HepG2 (cell line): ENCODE measurements around a stretch of chr5.

GRCh38 chr5:96245327-96246081 lies 187.5 kb downstream of the PCSK1 start:
- RRBS, 2 experiments, result no CpG with 5 or more reads among the region's 3 CpGs
CAGE:
- cytosol, long polyA minus RNA, result no peak
- cytosol, long polyA plus RNA, result no peak
- long polyA plus RNA, result no peak
- nucleus, long polyA minus RNA, result no peak
- nucleus, long polyA plus RNA, result no peak

DNA sequence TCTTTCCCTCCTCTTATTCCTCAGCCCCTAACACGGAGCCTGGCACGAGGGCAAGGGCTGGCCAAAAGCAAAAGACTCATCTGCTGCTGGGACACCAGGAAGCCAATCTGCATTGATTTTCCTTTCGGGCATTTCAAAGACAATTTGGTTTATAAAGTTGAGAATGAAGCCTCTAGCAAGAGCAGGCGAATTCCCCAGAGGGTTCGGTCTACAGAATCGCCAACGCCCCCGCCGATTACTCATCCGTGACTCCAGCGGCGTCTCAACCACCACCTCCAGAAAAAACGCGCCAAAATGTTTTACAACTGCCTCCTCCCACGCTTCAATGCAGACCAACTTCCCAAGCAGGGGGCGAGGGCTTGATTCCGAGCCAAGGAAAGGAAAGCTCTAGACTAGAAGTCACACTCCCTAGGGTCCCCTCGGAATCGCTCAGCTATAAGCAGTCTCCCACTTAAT lies 1.5 kb downstream of the PCSK1 start:
- RRBS, 2 experiments, result no CpG with 5 or more reads among the region's 19 CpGs
CAGE:
- cytosol, long polyA minus RNA, result no peak
- cytosol, long polyA plus RNA, result no peak
- long polyA plus RNA, result no peak
- nucleus, long polyA minus RNA, result no peak
- nucleus, long polyA plus RNA, result no peak

GRCh38 chr5:96614178-96614868 lies 47.9 kb upstream of the CAST start:
- RRBS, 2 experiments, result no CpG with 5 or more reads among the region's 6 CpGs
CAGE:
- cytosol, long polyA minus RNA, result no peak
- cytosol, long polyA plus RNA, result no peak
- long polyA plus RNA, result no peak
- nucleus, long polyA minus RNA, result no peak
- nucleus, long polyA plus RNA, result no peak

DNA sequence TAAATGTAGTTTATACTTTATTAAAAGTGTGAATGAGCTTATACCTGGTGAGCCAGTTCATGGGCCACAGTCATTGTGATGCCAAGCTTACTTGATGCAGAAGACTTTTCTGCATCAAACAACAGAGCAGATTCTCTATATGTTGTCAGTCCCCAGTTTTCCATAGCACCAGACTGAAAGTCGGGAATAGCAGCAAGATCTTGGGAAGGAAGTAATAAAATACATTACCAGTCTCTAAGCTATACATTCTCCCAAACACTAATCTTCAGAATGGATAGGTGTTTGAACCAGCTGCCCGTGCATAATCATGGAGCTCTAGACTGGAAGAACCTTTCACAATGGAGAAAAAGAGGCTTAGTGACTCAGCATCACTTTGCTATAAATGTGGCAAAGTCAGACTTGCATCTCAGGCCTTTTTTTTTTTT lies 14.0 kb downstream of the ERAP1 start:
- RRBS, 2 experiments, result no CpG with 5 or more reads among the region's 2 CpGs
CAGE:
- cytosol, long polyA minus RNA, result no peak
- cytosol, long polyA plus RNA, result no peak
- long polyA plus RNA, result no peak
- nucleus, long polyA minus RNA, result no peak
- nucleus, long polyA plus RNA, result no peak

- RRBS, 2 experiments, result no CpG with 5 or more reads among the region's 7 CpGs
CAGE:
- cytosol, long polyA minus RNA, result no peak
- cytosol, long polyA plus RNA, result no peak
- long polyA plus RNA, result no peak
- nucleus, long polyA minus RNA, result no peak
- nucleus, long polyA plus RNA, result no peak
Observed at GRCh38 chr5:96803577-96804143, 4.1 kb downstream of the ERAP1 start.

DNA sequence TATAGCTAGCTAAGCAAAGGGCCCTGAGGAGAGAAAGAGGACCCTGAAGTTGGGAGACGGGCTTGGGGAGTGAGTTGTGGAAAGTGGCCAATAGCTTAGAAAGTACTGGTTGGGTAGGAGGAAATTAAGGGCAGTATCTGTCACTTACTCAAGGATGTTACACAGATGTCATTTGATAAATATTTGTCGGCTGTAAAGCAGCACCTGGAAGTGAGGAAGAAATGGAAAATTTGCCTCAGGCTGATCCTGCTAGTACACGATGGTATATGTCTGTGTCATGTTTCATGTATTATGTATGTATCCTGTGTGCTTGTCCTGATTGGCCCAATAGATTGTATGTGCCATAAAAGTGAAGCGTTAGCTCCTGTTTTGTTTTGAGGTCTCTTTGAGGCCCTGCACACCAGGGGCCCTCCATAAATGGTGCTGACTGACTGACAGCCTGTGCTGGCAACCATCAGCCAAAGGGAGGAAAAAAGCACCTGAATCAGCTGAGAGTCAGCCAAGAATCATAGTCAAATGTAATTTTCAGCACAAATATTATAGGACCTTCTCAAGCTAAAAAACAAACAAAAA lies 11.9 kb upstream of the LNPEP start:
- RRBS, 2 experiments, result no CpG with 5 or more reads among the region's 4 CpGs
CAGE:
- cytosol, long polyA minus RNA, result no peak
- cytosol, long polyA plus RNA, result no peak
- long polyA plus RNA, result no peak
- nucleus, long polyA minus RNA, result no peak
- nucleus, long polyA plus RNA, result no peak

- RRBS, 2 experiments, result no CpG with 5 or more reads among the region's 4 CpGs
CAGE:
- cytosol, long polyA minus RNA, result no peak
- cytosol, long polyA plus RNA, result no peak
- long polyA plus RNA, result no peak
- nucleus, long polyA minus RNA, result no peak
- nucleus, long polyA plus RNA, result no peak
Observed at GRCh38 chr5:96933765-96934226, 2.1 kb upstream of the LNPEP start.

DNA sequence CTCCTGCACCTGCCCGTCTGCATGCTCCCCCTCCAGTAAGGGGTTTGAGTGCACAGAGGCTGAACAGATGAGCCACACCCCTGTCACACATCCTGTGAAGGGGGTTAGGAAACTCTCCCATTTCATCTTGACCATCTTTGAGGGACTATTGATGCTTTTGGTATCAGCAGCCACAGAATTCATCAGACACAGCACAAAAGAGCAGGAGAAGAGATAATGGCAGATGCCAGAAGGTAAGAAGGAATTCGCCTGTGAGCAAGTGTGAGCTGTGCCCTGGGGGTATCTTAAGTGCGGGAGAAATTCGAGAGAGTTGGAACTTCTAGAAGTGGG lies 68.8 kb downstream of the LIX1 start:
- RRBS, 2 experiments, result no CpG with 5 or more reads among the region's 4 CpGs
CAGE:
- cytosol, long polyA minus RNA, result no peak
- cytosol, long polyA plus RNA, result no peak
- long polyA plus RNA, result no peak
- nucleus, long polyA minus RNA, result no peak
- nucleus, long polyA plus RNA, result no peak

GRCh38 chr5:97178678-97179259 lies 4.3 kb downstream of the RIOK2 start:
- RRBS, 2 experiments, result no CpG with 5 or more reads among the region's 8 CpGs
CAGE:
- cytosol, long polyA minus RNA, result no peak
- cytosol, long polyA plus RNA, result no peak
- long polyA plus RNA, result no peak
- nucleus, long polyA minus RNA, result no peak
- nucleus, long polyA plus RNA, result no peak

GRCh38 chr5:97336876-97337327 lies 153.9 kb upstream of the RIOK2 start:
- RRBS, 2 experiments, result no CpG with 5 or more reads among the region's 2 CpGs
CAGE:
- cytosol, long polyA minus RNA, result no peak
- cytosol, long polyA plus RNA, result no peak
- long polyA plus RNA, result no peak
- nucleus, long polyA minus RNA, result no peak
- nucleus, long polyA plus RNA, result no peak

DNA sequence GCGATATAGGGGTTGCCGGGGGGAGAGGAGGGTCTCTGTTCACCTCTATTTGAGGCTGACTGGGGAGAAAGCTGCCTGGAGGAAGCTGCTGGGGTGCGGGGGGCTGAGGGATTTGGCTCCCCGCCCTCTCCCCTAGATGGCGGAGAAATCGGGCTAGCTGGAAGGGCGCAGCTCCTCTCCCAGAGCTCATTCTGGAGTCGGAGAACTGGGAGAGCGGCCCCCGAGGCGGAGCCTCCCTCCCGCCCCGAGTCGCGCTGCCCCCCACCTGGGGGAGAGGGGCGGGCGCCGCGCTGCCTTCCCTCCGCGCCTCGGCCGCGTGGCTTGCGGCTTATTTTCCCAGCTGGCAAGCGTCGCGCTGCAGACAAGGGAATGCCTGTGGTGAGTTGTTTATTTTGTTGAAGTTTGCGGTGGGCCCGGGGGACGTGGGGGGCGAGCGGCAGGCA lies 4.2 kb upstream of the RGMB start:
- RRBS, 2 experiments, result no CpG with 5 or more reads among the region's 33 CpGs
CAGE:
- cytosol, long polyA minus RNA, result no peak
- cytosol, long polyA plus RNA, result no peak
- long polyA plus RNA, result no peak
- nucleus, long polyA minus RNA, result no peak
- nucleus, long polyA plus RNA, result no peak

GRCh38 chr5:98855165-98855772 lies 73.5 kb downstream of the CHD1 start:
- RRBS, 2 experiments, result no CpG with 5 or more reads among the region's 5 CpGs
CAGE:
- cytosol, long polyA minus RNA, result no peak
- cytosol, long polyA plus RNA, result no peak
- long polyA plus RNA, result no peak
- nucleus, long polyA minus RNA, result no peak
- nucleus, long polyA plus RNA, result no peak

GRCh38 chr5:98879363-98879783 lies 49.4 kb downstream of the CHD1 start:
- RRBS, 2 experiments, result no CpG with 5 or more reads among the region's 2 CpGs
CAGE:
- cytosol, long polyA minus RNA, result start-site peak on the minus strand at chr5:98879628-98879660, 16 reads
- cytosol, long polyA plus RNA, result no peak
- long polyA plus RNA, result no peak
- nucleus, long polyA minus RNA, result no peak
- nucleus, long polyA plus RNA, result no peak

GRCh38 chr5:98892250-98892900 lies 36.4 kb downstream of the CHD1 start:
- RRBS, 2 experiments, result no CpG with 5 or more reads among the region's 4 CpGs
CAGE:
- cytosol, long polyA minus RNA, result start-site peak on the minus strand at chr5:98892531-98892563, 22 reads
- cytosol, long polyA plus RNA, result no peak
- long polyA plus RNA, result no peak
- nucleus, long polyA minus RNA, result no peak
- nucleus, long polyA plus RNA, result no peak

GRCh38 chr5:98918301-98918694 lies 10.5 kb downstream of the CHD1 start:
- RRBS, 2 experiments, result no CpG with 5 or more reads among the region's 15 CpGs
CAGE:
- cytosol, long polyA minus RNA, result no peak
- cytosol, long polyA plus RNA, result no peak
- long polyA plus RNA, result no peak
- nucleus, long polyA minus RNA, result no peak
- nucleus, long polyA plus RNA, result no peak

- RRBS, 2 experiments, result no CpG with 5 or more reads among the region's 7 CpGs
CAGE:
- cytosol, long polyA minus RNA, result no peak
- cytosol, long polyA plus RNA, result no peak
- long polyA plus RNA, result no peak
- nucleus, long polyA minus RNA, result no peak
- nucleus, long polyA plus RNA, result no peak
Observed at GRCh38 chr5:99019138-99019793, 90.5 kb upstream of the CHD1 start.

DNA sequence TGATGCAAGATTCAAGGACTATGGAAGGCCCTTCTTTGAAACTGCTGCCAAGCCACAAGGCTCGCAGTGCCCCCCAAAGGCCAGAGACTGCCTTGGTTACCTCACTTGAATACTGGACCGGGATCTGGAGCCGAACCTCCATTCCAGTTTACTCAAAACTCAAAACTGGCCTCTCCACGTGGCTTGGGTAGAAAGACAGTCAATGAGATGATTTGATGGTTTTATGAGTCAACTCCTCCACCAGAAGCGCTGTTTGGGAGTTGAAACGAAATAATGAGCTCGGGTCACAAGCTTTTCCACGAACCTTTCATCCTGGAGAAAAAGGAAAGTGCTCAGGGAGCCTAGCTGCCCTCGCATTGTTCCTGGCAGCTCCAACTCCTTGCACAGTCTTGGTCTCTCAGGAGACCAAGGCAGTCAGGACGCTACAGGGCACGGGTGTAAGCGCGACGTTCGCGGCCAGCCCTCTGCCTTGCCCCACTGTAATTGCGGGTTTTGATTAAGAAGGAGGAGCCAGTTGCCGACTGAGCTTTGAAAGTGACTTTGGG lies 2.8 kb downstream of the ST8SIA4 start:
- RRBS, 2 experiments, result no CpG with 5 or more reads among the region's 18 CpGs
CAGE:
- cytosol, long polyA minus RNA, result no peak
- cytosol, long polyA plus RNA, result no peak
- long polyA plus RNA, result no peak
- nucleus, long polyA minus RNA, result no peak
- nucleus, long polyA plus RNA, result no peak

- RRBS, 2 experiments, result no CpG with 5 or more reads among the region's 2 CpGs
CAGE:
- cytosol, long polyA minus RNA, result no peak
- cytosol, long polyA plus RNA, result no peak
- long polyA plus RNA, result no peak
- nucleus, long polyA minus RNA, result no peak
- nucleus, long polyA plus RNA, result no peak
Observed at GRCh38 chr5:102795977-102796549, 41.0 kb downstream of the PAM start.

DNA sequence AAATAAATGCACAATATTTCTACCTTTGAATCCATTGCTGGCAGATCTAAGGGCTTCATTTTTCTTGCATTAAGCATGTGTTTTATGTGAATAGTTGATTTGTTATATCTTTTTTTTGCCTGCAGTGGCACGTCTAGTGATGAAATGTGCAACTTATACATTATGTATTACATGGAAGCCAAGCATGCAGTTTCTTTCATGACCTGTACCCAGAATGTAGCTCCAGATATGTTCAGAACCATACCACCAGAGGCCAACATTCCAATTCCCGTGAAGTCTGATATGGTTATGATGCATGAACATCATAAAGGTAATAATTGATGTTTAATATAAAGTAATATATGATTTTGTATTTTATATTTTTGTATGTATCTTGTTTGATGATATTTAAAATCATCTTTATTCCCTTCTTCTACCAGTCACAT lies 160.2 kb downstream of the GIN1 start:
- RRBS, 2 experiments, result no CpG with 5 or more reads among the region's 2 CpGs
CAGE:
- cytosol, long polyA minus RNA, result no peak
- cytosol, long polyA plus RNA, result no peak
- long polyA plus RNA, result no peak
- nucleus, long polyA minus RNA, result no peak
- nucleus, long polyA plus RNA, result no peak

GRCh38 chr5:103009627-103009951 lies 110.3 kb downstream of the GIN1 start:
- RRBS, 2 experiments, result no CpG with 5 or more reads among the region's 1 CpG
CAGE:
- cytosol, long polyA minus RNA, result no peak
- cytosol, long polyA plus RNA, result no peak
- long polyA plus RNA, result no peak
- nucleus, long polyA minus RNA, result no peak
- nucleus, long polyA plus RNA, result no peak